Occipital lobe (tissue), 2 donors: ENCODE results near the gene LRIG2.

GRCh38 chr1:112704482-112704779 is 2.5 kb downstream of the RHOC start:
- RAMPAGE, long total RNA = no peak

GRCh38 chr1:112704780-112705756 is 1.9 kb downstream of the RHOC start:
- RAMPAGE, long total RNA = no peak

DNA sequence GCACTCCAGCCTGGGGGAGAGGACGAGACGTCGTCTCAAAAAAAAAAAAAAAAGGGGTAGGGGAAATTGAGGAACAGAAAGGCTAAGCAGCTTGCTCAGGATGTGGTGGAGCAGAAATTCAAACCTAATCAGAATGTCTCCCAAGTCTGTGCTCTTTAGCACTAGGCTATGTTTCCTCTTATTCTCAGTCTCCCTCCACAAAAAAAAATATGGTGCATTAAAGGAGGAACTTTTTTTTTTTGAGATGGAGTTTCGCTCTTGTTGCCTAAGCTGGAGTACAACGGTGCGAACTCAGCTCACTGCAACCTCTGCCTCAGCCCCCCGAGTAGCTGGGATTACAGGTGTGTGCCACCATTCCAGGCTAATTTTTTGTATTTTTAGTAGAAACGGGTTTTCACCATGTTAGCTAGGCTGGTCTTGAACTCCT is 114.1 kb downstream of the SLC16A1 start:
- RAMPAGE, long total RNA = no peak

- RAMPAGE, long total RNA = no peak
These were observed 921 bp upstream of the SLC16A1 start for GRCh38 chr1:112956848-112957385.

- RAMPAGE, long total RNA = no peak
These were observed 31.2 kb upstream of the LRIG2 start for GRCh38 chr1:113041683-113042406.

- RAMPAGE, long total RNA = no peak
These were observed at the start of gene LRIG2 for GRCh38 chr1:113072937-113073801. Gene LRIG2 (plus strand): TSS chr1:113073198.

- RAMPAGE, long total RNA = no peak
These were observed 137.1 kb upstream of the MAGI3 start for GRCh38 chr1:113253098-113253686.

DNA sequence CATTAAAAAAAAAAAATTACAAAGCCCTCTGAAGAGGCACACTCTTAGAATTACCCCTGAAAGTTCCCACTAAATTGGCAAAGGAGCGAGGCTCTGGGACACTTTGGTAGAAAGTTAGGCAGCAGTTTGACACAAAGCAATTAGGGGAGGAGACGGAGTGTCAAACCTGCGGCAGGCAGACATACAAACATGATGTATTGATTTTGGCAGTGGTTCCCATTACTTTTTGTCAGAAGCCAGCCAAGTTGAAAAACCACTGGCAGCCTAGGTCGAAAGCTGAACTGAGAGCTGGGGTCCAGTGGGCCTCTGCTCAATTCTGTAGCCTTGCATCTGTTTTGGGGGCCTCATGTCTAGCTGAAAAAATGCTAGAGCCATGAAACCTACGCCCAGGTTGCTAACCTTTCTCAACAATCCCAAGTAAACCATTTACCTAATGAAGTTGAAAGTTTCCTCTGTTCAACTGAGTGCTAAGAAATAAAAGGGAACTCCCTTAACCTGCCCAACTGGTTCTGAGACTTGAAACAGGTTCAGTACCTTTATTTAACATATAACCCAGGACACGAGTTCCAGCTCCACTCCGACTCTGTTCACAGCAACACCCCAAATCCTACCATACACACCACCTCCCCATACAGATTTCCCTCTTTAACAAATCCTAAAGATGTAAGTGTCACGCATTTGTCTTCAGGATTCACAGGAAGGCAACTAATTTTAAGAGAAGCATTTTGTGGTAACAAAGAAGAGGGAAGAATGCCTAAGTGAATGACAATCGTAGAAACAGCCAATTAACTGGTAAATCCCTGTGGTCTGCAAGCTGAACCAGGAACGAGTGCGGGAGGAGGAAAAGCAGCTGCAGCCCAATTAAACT is 134.8 kb upstream of the MAGI3 start:
- RAMPAGE, long total RNA = no peak

DNA sequence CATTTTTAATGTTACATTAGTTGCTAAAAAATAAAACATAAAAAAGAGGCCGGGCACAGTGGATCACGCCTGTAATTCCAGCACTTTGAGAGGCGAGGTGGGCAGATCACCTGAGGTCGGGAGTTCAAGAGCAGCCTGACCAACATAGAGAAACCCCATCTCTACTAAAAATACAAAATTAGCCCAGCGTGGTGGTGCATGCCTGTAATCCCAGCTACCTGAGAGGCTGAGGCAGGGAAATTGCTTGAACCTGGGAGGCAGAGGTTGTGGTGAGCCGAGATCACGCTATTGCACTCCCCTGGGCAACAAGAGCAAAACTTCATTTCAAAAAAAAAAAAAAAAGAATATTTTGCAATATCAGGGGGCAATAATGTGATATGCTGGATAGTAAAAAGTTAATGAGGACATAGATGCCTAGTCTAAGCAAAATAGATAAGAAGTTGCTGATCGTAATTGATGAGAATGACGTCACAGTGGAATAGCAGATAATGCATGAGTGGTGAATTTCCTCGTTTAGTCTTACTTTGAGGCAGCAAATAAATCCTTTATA is 58.6 kb downstream of the MAGI3 start:
- RAMPAGE, long total RNA = no peak

- RAMPAGE, long total RNA = no peak
These were observed 66.7 kb downstream of the MAGI3 start for GRCh38 chr1:113456925-113457515.

DNA sequence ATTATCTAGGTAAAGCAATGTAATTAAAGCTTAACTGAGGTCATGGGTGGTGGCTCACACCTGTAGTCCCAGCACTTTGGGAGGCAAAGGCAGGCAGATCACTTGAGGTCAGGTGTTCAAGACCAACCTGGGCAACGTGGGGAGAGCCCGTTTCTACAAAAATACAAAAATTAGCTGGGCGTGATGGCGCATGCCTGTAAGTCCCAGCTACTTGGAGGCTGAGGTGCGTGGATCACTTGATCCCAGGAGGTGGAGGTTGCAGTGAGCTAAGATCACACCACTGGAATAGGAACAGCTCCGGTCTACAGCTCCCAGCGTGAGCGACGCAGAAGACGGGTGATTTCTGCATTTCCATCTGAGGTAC is 106.6 kb downstream of the MAGI3 start:
- RAMPAGE, long total RNA = no peak

DNA sequence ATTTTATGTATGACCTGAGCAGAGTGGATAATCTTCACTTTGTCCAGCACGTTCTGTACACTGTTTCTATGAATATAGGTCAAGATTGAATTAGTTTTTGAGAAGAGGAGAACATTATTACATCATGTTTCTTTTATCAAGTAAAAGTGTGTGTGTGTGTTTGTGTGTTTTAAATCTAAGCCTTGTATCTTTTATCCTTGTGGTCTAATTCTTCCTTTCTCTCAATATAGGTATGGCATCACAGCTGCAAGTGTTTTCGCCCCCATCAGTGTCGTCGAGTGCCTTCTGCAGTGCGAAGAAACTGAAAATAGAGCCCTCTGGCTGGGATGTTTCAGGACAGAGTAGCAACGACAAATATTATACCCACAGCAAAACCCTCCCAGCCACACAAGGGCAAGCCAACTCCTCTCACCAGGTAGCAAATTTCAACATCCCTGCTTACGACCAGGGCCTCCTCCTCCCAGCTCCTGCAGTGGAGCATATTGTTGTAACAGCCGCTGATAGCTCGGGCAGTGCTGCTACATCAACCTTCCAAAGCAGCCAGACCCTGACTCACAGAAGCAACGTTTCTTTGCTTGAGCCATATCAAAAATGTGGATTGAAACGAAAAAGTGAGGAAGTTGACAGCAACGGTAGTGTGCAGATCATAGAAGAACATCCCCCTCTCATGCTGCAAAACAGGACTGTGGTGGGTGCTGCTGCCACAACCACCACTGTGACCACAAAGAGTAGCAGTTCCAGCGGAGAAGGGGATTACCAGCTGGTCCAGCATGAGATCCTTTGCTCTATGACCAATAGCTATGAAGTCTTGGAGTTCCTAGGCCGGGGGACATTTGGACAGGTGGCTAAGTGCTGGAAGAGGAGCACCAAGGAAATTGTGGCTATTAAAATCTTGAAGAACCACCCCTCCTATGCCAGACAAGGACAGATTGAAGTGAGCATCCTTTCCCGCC is 11.3 kb downstream of the HIPK1 start:
- RAMPAGE, long total RNA = no peak

GRCh38 chr1:113965877-113966490 is 13.3 kb upstream of the OLFML3 start:
- RAMPAGE, long total RNA = no peak

- RAMPAGE, long total RNA = no peak
These were observed 4.9 kb upstream of the OLFML3 start for GRCh38 chr1:113974163-113974969.

DNA sequence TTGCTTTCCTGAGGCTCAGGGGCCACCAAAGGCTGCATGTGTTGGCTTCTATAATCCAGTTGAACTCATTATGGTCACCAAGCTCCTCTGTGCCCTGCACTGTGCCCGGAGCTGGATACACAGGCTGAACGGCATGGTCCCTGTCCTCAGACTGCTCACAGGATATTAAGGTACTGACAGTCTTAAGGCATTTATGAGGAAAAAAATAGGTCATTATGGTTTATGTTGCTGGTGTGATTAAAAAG is 117.1 kb upstream of the SYT6 start:
- RAMPAGE, long total RNA = no peak

GRCh38 chr1:114345779-114346845 is 164.9 kb downstream of the TRIM33 start:
- RAMPAGE, long total RNA = no peak

DNA sequence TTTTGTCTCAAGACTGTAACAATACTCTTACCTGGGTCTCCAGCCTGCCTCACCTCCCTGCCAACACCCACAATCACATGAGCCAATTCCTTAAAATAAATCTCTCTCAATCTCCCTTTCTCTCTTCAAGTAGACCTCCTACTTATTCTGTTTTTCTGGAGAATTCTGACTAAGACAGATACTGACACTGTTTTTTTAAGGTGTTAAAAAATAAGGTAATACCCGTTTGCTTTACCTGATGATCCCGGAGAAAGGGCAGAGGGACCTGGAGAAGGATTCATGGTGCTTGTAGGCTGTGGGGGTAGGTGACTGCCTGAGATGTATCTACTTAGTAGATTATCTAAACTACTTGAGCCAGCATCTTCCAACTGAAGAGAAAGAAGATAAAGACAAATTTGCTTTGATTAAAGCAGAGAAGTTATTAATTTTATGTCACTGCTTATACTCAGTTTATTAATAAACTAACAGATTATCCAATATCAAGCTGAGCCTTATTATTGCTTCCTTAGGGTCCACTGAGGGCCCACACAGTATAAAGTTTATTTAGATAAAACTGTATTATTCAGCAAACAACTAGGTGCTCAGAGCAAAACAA is 101.0 kb downstream of the TRIM33 start:
- RAMPAGE, long total RNA = no peak

GRCh38 chr1:114669092-114669558 is 724 bp downstream of the DENND2C start:
- RAMPAGE, long total RNA = no peak

GRCh38 chr1:114702678-114703020 is 7.3 kb upstream of the AMPD1 start:
- RAMPAGE, long total RNA = no peak

GRCh38 chr1:114726072-114726769 is 9.7 kb upstream of the NRAS start:
- RAMPAGE, long total RNA = no peak